Ovary (tissue), 7 donors: ENCODE results near the gene PCSK1.

- PRO-cap, 7 experiments: no peak in any of the 7 experiments
- RAMPAGE, long total RNA, 2 experiments: no peak in any of the 2 experiments
These were observed 135.8 kb downstream of the PCSK1 start for GRCh38 chr5:96297128-96297686.

DNA sequence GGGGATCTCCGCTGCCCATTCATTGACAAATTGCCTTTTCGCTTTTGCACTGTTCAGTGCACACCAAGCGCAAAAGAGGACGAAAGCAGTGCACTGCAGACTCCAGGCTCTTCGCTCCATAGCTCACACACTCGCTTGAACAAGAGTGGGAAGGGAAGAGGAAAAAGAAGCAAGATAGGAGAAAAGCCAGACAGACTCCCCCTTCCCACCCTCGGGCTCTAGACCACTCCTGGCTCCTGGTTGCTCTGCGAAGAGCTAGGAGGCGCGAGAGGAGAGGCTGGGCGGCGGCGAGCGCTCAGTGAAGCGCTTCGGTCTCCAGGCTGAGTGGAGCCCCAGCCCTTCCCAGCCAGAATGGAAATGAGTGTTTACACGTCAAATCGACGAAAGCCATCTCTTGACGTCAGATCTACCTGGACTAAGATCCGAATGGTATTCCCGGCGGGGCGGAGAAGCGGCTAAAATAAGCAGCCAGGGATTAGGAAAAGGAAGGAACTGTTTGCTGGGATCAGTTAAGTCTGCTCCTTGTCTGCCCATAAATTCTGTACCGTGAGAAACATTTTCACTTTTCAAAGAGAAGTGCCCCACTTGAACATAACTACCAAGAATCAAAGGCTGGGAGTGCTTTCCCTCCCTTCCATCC, at the start of gene PCSK1:
PCSK1 (minus strand) TSS at position 326 of the 640 bp plus-strand sequence.
- PRO-cap, 7 experiments: no peak in any of the 7 experiments
- RAMPAGE, long total RNA, 2 experiments: no peak in any of the 2 experiments

- PRO-cap, 7 experiments: no peak in any of the 7 experiments
- RAMPAGE, long total RNA, 2 experiments: no peak in any of the 2 experiments
These were observed 79.8 kb upstream of the CAST start for GRCh38 chr5:96582273-96582876.

DNA sequence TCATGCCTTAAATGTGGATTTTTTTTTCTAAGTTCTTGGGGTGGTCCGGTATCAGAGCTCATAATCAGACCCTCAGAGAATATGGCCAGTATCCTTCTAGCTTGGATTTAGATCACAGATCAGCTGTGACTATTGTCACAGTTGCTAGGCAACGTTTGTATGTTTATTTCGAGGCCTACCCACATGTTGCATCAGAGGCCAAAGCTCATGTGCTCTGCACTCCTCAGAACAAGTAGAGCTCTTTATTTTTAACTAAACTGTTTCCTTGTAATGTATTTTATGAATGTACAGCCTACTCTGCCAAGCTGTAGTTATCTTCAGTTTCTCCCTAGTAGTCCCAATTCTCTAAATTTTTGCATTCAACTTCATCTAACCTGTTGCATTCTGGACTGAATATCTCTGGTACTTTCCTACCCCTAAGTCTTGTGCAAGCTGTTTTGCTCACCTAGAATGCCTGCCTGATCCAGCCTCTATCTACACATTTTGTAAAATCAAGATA, 52.8 kb downstream of the CAST start:
- PRO-cap, 7 experiments: peak in 2 of 7 experiments; most common plus-strand start position 280 of the sequence (in 1); most common minus-strand start position 83 of the sequence (in 2)
- RAMPAGE, long total RNA, 2 experiments: no peak in any of the 2 experiments

GRCh38 chr5:96922870-96923287, 13.0 kb upstream of the LNPEP start:
- PRO-cap, 7 experiments: peak in 2 of 7 experiments; most common minus-strand start chr5:96923108 (in 2)
- RAMPAGE, long total RNA, 2 experiments: no peak in any of the 2 experiments

DNA sequence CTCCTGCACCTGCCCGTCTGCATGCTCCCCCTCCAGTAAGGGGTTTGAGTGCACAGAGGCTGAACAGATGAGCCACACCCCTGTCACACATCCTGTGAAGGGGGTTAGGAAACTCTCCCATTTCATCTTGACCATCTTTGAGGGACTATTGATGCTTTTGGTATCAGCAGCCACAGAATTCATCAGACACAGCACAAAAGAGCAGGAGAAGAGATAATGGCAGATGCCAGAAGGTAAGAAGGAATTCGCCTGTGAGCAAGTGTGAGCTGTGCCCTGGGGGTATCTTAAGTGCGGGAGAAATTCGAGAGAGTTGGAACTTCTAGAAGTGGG, 68.8 kb downstream of the LIX1 start:
- PRO-cap, 7 experiments: no peak in any of the 7 experiments
- RAMPAGE, long total RNA, 2 experiments: no peak in any of the 2 experiments

DNA sequence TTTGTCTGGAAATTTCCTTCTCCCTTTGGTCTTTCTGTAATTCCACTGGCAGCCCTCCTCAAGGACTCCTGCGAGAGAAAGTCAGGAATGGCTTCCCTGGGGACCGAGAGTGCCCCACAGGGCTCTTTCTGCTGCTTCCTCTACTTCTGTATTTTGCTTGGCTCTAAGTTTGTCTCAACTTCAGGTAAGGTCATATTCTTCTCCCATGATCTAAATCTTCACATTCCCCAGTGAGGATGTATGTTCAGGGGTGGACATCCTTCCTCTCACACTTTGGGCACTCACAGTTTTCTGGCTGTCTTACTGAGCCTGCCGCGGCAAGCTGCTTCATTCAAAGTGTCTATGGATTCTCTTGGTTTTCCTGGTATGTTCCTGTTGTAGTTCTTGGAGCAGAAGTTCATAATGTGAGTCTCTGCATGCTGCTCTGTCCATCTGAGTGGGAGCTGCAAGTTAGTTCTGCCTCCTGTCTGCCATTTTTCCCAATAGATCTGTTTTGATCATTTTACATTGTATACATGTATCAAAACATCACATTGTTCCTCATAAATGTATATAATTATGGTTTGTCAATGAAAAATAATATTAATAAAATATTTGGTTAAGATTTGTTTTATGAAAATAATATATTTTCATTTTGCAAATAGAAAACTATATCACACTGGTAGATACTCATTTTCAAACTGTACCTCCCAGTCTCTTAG, 10.5 kb upstream of the RIOK2 start:
- PRO-cap, 7 experiments: no peak in any of the 7 experiments
- RAMPAGE, long total RNA, 2 experiments: no peak in any of the 2 experiments

DNA sequence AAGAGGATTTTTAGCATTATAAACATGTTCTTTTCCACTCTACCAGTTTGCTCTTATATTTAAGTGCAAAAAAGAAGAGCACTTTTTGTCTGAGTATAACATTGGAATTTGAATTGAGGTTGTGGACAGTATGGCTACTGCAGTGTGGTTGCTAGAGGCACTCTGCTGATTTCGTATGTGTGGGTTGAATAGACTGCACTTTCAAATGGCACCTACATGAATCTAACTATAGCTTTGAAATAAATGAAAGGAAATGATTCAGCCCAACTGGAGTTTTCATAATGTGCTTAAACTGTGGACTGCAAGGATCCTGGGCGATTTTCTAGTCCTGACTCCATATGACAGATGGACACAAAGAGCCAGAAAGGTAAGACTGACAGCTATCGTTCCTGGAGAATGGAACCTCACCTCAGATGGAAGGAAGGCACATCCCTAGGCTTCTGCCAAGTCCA, 657.6 kb upstream of the RIOK2 start:
- PRO-cap, 7 experiments: no peak in any of the 7 experiments
- RAMPAGE, long total RNA, 2 experiments: no peak in any of the 2 experiments

GRCh38 chr5:98309577-98310369, 463.7 kb upstream of the RGMB start:
- PRO-cap, 7 experiments: no peak in any of the 7 experiments
- RAMPAGE, long total RNA, 2 experiments: no peak in any of the 2 experiments

- PRO-cap, 7 experiments: no peak in any of the 7 experiments
- RAMPAGE, long total RNA, 2 experiments: no peak in any of the 2 experiments
These were observed 4.8 kb upstream of the RGMB start for GRCh38 chr5:98768704-98769043.

GRCh38 chr5:98803161-98803414, 29.6 kb downstream of the RGMB start:
- PRO-cap, 7 experiments: peak in 1 of 7 experiments; most common plus-strand start chr5:98803299 (in 1)
- RAMPAGE, long total RNA, 2 experiments: no peak in any of the 2 experiments

DNA sequence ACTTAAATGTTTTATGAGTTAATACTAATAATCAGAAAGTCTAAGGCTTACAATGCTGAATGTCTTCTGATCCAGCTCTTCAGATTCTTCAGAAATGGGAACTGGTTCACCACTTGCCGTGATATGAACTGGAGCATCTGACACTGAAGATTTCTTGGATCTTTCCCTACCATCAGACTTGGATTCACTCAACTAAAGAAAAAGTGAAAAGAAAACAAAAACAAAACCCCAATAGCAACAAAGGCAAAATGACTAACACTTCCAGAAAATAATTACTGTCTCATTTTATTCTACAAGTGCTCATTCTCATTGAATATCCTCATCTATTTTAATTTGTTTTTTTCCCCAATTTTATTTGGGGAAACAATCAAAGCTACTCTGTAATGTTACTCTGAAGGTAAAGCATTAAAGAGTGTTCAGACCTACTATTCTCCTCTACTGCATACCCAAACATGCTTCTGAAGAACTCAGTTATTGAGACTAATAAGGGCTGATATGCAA, 60.3 kb downstream of the CHD1 start:
- PRO-cap, 7 experiments: no peak in any of the 7 experiments
- RAMPAGE, long total RNA, 2 experiments: no peak in any of the 2 experiments

DNA sequence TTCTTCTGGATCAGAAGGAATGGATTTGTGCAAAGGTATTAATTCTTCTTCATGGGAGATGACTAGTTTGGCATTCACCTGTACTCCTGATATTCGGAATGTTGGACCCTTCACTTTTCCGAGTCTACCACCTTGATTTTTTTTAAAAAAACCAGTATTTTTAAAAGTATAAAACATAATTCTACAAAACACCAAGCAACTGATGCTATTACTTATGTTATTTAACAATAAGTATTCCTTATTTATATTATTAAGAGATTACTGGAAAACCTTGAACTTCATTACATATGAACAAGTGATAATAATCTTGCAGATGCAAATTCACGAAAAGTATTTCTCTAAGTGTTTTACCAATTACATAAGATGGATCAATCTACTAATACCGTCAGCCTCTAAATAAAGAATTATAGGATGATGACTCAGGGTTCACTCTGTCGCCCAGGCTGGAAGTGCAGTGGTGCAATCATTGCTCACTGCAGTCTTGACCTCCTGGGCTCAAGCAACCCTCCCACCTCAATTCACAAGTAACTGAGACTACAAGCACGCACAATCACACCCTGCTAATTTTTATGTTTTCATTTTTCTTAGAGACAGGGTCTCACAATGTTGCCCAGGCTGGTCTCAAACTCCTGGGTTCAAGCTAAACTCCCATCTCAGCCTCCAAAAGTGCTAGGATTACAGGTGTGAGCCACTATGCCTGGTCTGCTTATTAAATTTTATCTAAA, 56.2 kb downstream of the CHD1 start:
- PRO-cap, 7 experiments: no peak in any of the 7 experiments
- RAMPAGE, long total RNA, 2 experiments: no peak in any of the 2 experiments

GRCh38 chr5:98887923-98888414, 40.8 kb downstream of the CHD1 start:
- PRO-cap, 7 experiments: no peak in any of the 7 experiments
- RAMPAGE, long total RNA, 2 experiments: no peak in any of the 2 experiments

DNA sequence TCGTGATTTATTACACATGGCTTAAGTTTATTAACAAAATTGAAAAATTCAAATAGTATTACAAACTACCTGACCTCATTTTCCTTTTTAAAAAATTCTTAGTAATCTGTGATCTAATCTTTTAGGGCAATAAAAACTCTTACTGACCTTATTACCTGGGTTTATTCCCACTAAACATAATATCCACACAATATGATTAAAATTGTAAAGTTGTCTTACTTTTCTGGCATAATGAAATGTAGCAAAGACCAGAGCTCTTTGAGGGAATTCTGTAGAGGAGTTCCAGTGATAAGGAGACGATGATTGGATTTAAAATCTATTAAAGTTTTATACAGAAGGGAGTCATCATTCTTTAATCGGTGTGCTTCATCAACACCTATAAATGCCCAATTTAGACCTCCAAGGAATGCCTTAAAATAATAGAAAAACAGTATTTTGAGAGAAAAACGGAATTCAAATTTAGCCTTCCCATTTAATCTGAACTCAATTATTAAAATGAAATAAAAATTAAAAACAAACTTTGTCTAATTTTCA, 35.5 kb downstream of the CHD1 start:
- PRO-cap, 7 experiments: no peak in any of the 7 experiments
- RAMPAGE, long total RNA, 2 experiments: no peak in any of the 2 experiments

- PRO-cap, 7 experiments: no peak in any of the 7 experiments
- RAMPAGE, long total RNA, 2 experiments: no peak in any of the 2 experiments
These were observed 28.0 kb downstream of the CHD1 start for GRCh38 chr5:98900313-98901627.

GRCh38 chr5:98907961-98908809, 20.6 kb downstream of the CHD1 start:
- PRO-cap, 7 experiments: no peak in any of the 7 experiments
- RAMPAGE, long total RNA, 2 experiments: no peak in any of the 2 experiments

- PRO-cap, 7 experiments: no peak in any of the 7 experiments
- RAMPAGE, long total RNA, 2 experiments: no peak in any of the 2 experiments
These were observed 10.4 kb upstream of the CHD1 start for GRCh38 chr5:98939075-98939839.

DNA sequence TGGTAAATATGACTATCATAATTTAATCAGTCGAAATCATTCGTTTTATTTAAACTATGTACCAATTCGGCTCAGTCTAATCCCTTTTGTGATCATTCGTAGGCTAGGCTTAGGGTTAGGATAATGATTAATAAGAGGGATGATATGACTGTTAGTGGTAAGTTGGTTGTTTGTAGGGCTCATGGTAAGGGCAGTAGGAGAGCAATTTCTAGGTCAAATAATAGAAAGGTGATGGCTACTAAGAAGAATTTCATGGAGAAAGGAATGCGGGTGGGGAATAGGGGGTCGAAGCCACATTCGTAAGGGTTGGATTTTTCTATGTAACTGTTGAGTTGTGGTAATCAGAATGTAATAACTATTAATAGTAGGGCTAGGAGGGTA, 484.5 kb upstream of the FAM174A start:
- PRO-cap, 7 experiments: no peak in any of the 7 experiments
- RAMPAGE, long total RNA, 2 experiments: no peak in any of the 2 experiments

GRCh38 chr5:100731630-100732141, 171.4 kb downstream of the ST8SIA4 start:
- PRO-cap, 7 experiments: no peak in any of the 7 experiments
- RAMPAGE, long total RNA, 2 experiments: no peak in any of the 2 experiments